Ishikawa (cell line): Measurements from ENCODE around the gene ARL6IP5.

- RRBS: no CpG with 5 or more reads among the region's 2 CpGs
These were observed 1.3 kb upstream of the UBA3 start for GRCh38 chr3:69081488-69081932.

- RRBS: 4% methylated on average over 5 of the region's 45 CpGs
These were observed at the start of gene ARL6IP5 for GRCh38 chr3:69084652-69085513. Gene ARL6IP5, plus strand, starts transcription at chr3:69084937.

DNA sequence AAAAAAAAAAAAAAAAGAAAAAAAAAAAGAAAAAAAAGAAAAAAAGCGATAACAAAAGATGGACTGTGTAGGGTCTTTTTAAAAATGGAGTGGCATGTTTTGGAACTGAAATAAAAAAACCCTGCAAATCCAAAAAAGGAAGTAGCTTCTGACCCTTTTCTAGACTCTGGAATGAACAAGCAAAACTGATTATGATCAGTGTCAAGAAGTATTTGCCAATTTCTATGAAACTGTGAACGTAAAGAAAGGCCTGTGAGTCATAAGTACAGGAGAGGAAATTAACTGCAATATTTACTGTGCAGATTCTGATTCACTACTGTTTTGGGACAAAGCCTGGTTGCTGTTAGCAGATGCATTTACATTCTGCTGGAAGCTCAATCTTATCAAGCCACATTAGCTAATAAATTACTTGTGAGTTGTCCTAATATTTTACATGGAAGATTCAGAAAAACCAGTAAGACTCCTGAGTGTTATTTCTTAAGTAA is 90.0 kb upstream of the LMOD3 start:
- RRBS: no CpG with 5 or more reads among the region's 2 CpGs

DNA sequence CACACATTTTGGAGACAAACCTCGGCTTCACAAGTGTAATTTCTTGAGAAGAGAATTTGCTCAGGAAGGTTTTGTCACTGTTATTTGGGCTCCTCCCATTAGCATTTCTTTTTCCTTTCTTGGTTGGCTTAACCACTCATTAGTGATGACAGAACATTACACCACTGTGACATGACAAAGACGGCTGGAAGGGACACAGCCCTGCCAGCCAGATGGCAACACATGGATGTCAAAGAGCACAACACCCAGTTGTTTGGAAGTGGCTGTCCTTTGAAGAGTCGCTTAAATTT is 93.0 kb downstream of the FRMD4B start:
- RRBS: no CpG with 5 or more reads among the region's 3 CpGs

- RRBS: no CpG with 5 or more reads among the region's 5 CpGs
These were observed 59.0 kb downstream of the FRMD4B start for GRCh38 chr3:69326762-69327427.

GRCh38 chr3:69845799-69846174 is 106.5 kb downstream of the MITF start:
- RRBS: no CpG with 5 or more reads among the region's 3 CpGs

DNA sequence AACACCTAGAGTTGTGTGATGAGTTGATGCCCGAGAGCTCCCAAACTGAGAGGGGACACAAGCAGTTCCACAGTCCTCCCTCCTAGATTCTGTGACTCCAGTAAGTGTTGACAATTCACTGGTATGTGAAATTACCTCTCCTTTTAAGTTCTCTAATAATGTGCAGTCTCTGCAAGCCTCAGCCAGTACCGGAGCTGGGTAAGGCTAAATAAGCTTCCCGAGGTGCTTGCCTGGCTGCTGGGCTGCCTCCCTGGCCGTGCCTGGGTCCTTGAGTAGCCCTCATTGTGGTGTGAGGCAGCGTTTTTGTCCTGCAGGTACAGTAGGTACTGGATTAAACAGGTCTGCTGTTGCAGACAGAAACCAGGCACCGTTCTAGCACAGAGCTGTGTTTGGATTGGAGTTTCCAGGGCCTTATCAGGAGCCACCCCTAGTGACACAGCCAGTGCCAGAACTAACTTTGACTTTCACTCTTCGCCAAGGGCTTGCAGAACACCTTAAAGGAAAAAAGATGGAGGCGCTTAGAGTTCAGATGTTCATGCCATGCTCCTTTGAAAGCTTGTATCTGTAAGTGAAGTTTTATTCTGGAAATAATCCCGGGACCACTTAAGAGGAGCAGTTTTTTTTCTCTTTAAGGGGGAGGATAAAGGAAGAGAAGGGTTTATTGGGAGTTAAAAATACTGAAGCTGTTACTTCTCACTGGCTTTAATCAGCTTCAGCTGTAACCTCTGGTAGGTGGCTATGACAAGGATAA is 126.7 kb downstream of the MITF start:
- RRBS: no CpG with 5 or more reads among the region's 9 CpGs

- RRBS: no CpG with 5 or more reads among the region's 3 CpGs
These were observed 519.9 kb upstream of the MDFIC2 start for GRCh38 chr3:70832298-70832772.

DNA sequence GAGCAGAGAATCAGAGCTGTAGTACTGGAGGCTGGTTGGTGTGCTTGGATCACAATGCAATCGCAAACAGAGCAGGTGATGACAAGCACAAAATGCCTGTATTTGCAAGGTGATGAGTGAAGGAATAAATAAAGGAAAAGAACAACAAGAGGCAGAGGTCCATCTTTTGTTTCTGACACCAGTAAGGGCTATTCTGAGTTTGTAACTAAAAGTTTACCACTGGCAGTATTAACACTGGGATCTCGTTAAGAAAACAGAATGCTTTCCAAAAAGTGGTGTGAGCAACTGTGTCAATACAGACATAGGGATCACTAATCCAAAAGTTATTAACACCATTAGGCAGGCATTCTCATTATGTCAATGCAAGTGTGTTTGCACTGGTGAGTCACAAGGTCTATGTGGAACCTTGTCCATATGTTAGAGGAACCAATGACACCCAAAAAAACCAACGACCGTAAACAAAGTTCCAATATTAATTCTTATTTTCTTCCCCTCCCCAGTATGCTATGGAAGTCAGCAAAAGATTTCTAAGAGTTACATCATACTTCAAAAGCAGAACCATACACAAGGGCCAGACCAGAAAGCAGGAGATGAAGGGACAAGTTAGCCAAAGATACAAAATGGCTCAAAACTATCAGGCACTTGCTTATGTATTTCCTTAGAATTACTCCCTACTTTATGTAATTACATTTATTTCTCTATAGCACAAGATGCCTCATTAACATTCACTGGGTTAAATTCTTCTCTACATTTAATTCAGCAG is 556.5 kb downstream of the FOXP1 start:
- RRBS: no CpG with 5 or more reads among the region's 4 CpGs

GRCh38 chr3:71078681-71079395 is 504.7 kb downstream of the FOXP1 start:
- RRBS: no CpG with 5 or more reads among the region's 8 CpGs

DNA sequence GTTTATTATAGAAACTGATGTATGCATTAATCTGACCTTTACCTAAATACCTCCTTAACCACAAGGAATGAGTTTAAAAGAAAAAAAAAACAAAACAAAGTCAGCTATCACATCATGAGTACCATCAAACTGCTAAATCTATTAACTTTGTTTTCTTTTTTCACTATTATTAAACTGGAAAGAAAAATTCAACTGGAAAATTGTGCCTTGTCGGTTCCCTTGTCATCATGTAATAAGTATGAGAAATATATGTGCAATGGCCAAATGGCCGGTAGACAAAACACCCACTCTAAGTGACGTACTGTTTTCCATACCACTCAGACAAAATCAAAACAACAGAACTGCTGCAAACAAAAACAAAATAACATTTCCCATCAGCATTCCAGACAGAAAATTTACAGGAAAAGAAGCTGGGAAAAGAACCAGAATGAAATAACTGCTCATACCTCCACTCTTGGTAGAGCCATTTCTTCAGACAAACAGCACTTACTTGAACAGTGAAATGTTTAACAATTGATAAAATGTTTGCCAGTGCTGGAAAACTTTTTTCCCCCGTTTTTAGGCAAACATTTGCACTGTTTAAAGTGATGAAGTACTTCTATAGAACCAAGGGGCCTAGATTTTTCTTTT is 415.2 kb downstream of the FOXP1 start:
- RRBS: no CpG with 5 or more reads among the region's 4 CpGs

DNA sequence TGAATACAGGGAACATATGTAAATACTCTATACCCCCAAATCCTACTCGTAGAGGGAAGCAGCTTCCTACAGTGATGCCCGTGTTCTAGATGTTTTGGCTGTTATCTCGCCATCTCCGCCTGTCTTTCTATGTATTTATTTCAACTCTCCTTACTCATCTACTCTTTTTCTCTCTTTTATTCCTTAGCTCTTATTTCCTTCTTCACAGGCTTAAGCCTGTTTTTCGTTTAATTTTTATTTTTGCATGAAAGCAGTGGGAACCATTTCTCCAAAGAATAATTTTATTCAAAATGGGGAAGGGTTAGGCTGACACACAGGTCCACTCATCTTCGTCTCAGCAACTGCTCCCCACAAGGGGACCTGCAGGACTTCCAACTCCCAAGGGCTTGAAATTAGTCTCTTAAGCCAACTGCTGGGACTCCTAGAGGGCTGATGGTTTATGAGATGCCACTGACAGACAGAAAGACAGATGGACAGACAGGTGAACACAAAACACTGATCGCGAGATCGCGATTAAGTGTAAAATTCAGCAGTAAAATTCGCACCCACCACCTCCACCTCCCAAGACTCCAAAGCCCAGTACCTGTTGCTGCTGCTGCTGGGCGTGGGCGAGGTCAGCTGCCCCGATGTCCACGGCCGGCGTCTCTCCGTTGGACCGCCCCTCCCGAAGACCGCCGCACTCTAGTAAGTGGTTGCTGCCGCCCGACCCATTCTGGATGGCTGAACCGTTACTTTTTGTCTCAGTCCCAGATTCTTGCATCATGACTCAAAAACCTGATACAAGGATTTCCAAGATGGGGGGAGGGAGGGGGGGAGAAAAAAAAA is 385.7 kb downstream of the FOXP1 start:
- RRBS: no CpG with 5 or more reads among the region's 25 CpGs

DNA sequence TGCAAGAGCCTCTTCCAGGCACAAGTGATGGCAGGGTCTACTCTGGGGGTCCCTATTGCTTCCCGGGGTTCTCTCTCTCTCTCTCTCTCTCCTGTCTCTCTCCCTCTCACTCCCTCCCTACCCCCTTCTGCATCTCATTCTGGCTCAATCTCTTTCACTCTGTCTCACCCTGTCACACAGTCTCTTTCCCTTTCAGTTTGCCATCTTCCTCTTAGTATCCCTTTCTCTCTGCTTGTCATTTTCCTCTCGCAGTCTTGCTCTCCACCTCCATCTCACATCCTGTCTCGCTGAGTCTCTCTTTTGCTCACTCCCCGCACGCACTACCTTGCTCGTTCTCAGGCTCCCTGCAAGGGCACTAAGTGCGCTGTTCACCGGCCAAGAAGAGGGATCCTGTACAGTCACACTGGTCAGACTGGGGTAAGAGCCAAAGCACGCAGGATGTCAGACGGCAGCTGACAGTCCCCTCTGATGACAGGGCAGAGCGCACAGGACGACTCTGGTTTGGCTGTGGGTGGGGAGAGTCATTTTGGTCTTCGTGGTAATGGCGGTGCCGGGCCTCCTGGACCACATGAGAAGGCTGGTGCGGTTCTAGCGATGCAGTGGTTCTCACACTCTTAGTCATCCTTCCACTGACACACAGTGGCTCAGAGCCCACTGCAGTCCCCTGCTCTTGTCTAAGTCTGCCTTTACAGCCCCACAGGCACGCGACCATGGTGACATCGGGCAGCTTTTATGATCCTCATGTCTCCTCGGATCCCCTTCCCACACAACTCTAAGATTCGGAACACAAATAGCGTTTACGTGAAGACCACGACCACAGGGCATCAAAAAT is 356.8 kb downstream of the FOXP1 start:
- RRBS: 54% methylated on average over 1 of the region's 25 CpGs

DNA sequence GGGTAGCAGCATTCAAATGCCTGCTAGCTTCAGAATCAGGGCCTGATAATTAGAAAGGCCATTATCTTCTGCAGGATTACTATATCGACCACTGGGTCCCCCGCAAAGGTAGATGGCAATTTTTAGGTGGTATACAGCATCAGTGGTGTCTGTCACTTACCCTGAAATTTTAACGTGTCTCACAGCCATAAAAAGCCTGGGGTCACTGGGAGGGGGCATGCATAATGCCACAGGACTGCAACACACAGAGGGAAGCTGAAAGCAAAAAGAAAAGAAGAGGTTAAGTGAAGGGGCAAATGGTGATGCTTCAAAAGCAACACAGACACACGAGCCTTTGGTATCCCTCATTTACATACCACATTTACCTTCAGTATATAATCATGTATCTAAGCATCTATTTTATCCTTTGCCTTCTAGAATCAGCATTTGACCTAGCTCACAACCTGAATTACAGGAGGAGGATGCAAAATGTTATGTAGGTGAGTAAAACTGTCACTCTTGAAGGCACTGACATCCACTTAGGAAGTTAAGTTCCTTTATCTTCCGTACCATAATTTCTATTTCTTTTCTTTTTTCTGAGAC is 224.4 kb downstream of the FOXP1 start:
- RRBS: no CpG with 5 or more reads among the region's 5 CpGs

GRCh38 chr3:71372291-71372810 is 211.2 kb downstream of the FOXP1 start:
- RRBS: no CpG with 5 or more reads among the region's 8 CpGs

- RRBS: 97% methylated on average over 4 of the region's 15 CpGs
These were observed 166.7 kb downstream of the FOXP1 start for GRCh38 chr3:71416703-71417451.

- RRBS: no CpG with 5 or more reads among the region's 5 CpGs
These were observed 81.5 kb downstream of the FOXP1 start for GRCh38 chr3:71502013-71502427.